ENCODE data around the genes SRPRB and MSL2.

DNA sequence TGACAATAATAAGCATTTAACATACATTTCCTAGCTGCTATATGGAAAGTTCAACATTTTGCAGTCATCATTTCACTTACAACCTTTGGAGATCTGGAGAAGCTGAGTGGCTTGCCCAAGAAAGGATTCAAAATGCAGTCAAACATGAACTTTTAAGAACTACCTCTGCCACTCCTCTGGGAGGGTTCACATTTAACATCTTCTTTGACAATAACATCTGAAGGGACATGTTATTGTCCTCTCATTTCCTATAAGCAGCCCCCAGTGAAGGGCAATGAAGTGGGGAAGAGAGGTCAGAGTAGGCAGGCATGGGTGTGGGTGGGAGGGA, 29.2 kb upstream of the SRPRB start:
- PRO-cap, result no peak

DNA sequence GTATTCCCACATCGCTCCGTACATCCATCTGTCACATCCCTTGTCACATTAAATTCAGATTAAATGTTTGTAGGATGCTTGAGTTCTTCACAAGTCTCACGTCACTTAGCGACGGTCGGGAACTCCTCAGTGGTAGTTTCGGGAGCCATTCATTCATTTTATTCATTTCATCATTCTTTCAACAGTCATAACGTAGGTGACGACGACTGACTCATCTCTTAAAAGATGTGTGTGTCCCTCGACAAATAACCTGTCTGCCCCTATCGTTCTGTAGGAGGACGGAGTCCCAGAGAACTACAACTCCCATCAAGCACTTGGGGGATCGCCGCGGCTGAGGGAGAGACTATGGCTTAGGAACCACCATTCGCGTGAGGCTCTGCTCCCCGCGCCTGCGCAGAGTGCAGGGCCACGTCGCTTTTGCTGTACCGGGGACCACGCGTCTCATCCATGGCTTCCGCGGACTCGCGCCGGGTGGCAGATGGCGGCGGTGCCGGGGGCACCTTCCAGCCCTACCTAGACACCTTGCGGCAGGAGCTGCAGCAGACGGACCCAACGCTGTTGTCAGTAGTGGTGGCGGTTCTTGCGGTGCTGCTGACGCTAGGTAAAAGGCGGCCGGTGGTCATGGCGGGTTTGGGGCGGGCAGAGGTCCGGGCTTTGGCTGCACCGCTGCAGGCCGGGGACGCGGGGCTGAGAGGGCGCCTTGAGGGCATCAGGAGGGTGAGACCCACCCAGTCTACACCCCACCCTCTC, at the start of gene SRPRB:
SRPRB (plus strand) TSS at position 414 of the 750 bp plus-strand sequence.
- PRO-cap, result unidirectional peak, plus-strand start at position 409 of the sequence

- PRO-cap, result unidirectional peak, plus-strand start at chr3:134313498; unidirectional peak, plus-strand start at chr3:134313555
Measured at GRCh38 chr3:134313210-134314312, 60.7 kb downstream of the AMOTL2 start.

- PRO-cap, result no peak
Measured at GRCh38 chr3:134334727-134335368, 39.4 kb downstream of the AMOTL2 start.

DNA sequence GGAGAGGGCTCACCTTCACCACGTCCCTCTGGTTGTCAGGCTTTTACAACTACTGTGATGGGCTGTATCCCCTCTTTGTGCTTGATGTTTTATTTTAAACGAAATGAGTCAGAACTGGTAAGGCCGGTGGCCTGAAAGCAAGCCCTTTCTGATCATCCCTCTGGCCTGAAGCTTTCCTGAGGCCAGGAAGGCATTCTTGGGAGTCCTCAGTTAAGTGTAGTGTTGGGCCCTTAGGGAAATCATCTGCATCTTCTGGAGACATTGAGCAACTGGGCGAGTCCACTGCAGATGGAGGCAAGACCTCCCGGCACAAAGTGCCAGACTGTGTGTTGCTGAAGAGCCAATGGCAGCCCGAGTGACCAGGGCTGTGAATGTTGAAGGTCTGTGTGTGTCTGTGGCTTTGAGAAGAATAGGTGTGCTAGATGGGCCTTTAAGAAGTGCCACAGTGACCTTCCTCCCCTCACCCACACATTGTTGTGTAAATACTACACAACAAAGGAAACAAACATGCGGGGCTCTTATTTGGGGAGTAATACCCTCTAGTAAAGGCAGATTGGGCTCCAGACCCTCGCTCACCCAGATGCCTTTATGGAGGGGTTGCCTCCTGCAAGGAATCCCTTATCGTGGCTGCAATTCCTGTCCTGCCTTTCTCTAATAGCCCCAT, 33.1 kb upstream of the AMOTL2 start:
- PRO-cap, result no peak

GRCh38 chr3:134483172-134483526, 2.6 kb downstream of the ANAPC13 start:
- PRO-cap, result no peak

DNA sequence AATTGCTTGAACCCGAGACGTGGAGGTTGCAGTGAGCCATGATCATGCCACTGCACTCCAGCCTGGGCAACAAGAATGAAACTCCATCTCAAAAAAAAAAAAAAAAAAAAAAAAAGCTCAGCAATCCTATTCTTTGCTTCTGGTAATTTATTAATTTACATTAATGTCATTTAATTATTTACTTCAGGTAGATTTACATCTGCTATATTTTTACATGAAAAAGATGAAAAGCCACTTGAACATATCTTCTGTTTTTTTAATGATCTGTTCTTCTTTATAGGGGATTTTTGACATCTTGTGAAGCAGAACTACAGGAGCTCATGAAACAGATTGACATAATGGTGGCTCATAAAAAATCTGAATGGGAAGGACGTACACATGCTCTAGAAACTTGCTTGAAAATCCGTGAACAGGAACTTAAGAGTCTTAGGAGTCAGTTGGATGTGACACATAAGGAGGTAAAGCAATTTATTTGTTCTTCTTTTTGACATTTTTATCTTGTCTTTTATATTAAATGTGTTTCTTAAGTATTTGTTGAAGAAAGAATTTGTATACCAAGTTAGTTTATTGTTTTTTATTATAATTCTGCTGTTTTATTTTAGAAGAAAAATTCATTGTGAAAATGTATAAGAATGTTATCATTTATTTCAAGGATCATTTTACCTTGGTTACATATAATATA, 21.1 kb downstream of the CEP63 start:
- PRO-cap, result no peak

- PRO-cap, result no peak
Measured at GRCh38 chr3:134535470-134535789, 49.6 kb downstream of the CEP63 start.

DNA sequence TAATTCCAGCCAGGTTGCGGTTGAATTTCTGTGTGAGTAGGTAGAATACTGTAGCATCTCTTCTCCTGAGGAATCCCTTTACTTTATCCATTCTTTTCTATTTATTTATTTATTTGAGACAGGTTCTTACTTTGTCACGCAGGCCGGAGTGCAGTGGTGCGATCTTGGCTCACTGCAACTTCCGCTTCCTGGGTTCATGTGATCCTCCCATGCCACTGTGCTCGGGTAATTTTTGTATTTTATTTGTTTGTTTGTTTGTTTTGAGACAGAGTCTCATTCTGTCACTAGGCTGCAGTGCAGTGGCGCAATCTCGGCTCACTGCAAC, 58.9 kb downstream of the CEP63 start:
- PRO-cap, result no peak

DNA sequence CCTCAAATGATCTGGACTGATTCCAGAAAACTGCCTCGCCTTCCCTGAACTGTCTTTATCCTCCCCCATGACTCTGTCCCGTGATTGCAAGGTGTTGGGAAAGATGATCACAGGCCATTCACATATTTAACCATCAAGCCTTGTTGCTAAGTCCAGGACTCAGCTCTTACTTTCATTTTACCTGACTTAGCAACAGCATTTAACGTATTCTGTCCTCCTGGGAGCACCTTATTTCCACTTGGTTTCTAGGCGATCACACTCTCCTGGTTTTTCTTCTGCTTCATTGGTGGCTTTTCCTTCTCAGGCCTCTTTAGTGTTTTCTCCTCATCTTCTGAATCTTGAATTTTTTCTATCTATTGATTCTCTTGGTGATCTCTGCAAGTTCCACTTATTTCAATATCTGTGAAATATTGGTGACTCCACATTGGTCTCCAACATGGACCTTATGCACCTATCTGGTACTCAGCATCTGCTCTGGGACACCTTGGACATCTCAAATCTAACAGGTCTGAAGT, 355.4 kb downstream of the EPHB1 start:
- PRO-cap, result no peak

DNA sequence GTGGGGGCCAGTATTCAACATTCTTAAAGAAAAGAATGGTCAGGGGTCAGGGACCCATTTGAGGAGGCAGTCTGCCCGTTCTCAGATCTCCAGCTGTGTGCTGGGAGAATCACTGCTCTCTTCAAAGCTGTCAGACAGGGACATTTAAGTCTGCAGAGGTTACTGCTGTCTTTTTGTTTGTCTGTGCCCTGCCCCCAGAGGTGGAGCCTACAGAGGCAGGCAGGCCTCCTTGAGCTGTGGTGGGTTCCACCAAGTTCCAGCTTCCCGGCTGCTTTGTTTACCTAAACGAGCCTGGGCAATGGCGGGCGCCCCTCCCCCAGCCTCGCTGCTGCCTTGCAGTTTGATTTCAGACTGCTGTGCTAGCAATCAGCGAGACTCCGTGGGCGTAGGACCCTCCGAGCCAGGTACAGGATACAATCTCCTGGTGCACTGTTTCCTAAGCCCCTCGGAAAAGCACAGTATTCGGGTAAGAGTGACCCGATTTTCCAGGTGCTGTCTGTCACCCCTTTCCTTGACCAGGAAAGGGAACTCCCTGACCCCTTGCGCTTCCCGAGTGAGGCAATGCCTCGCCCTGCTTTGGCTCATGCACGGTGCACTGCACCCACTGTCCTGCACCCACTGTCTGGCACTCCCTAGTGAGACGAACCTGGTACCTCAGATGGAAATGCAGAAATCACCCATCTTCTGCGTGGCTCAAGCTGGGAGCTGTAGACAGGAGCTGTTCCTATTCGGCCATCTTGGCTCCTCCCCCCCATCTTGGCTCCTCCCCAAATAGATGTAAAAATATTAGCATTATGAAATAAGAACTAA, 526.2 kb upstream of the PPP2R3A start:
- PRO-cap, result no peak

GRCh38 chr3:136103249-136103754, 92.8 kb downstream of the MSL2 start:
- PRO-cap, result no peak

- PRO-cap, result no peak
Measured at GRCh38 chr3:136151072-136151597, 45.0 kb downstream of the MSL2 start.

GRCh38 chr3:136194158-136194620, 1.9 kb downstream of the MSL2 start:
- PRO-cap, result no peak

DNA sequence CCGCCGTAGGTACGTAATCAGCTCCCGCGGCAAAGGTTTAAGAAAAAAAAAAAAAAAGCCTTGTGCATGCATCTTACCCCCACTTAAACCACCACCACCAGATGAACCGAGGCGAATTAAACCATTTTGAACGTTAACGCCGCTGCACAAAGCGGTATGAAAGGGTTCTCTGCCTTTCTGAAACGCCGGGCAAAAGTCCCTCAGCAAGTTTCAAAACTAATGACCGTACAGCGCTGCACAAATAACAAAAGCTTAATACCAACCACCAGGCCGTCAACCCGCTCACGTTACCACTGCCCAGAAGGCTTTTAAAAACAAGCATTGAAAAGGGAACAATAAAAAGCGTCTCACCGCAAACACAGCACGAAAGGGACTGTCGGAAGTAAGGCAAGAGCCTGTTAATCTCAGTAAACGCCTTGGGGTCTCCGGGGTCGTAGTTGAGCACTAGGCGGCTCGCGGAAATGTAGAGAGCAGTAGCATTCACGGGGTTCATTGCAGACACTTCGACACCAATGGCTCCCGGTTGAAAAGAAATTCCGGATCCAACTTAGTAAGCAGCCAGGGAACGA, 1.4 kb downstream of the MSL2 start:
- PRO-cap, result no peak

- PRO-cap, result bidirectional peak, plus-strand start at chr3:136195991, minus-strand start at chr3:136196043; bidirectional peak, plus-strand start at chr3:136196711, minus-strand start at chr3:136196313
Measured at GRCh38 chr3:136195834-136196684, at the start of gene MSL2. TSS of gene MSL2 (minus strand) at chr3:136196335.

DNA sequence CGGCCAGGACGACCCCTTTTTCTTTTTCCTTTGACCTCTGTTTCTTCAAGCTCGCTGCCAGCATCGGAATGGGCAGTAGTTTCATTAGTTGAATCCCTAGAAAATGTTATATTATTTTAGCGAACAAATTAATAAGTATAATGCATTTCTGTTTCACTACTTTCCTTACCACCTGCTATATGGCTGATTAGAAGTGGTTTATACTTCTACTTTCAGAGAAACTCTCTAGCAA, 129.1 kb downstream of the STAG1 start:
- PRO-cap, result no peak

DNA sequence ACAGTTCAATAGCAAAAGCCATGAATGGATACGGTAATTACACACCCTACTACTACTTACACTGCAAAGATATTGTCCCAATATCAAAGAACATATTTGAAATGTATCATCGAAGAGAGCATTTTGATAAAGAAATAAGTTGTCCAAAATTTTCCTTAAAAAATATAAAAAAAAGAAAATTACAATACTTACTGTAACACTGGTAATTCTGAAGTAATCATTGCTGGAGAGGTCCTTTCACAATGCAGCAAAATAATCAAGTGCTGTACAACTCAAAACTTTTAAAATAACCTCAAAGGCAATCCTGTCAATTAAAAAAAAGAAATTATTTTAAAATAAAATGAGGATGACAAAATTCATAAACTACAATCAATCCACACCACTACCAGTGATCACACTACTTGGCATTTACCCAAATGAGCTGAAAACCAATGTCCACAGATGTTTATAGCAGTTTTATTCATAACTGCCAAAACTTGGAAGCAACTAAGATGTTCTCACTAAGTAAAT, 121.4 kb downstream of the STAG1 start:
- PRO-cap, result no peak

DNA sequence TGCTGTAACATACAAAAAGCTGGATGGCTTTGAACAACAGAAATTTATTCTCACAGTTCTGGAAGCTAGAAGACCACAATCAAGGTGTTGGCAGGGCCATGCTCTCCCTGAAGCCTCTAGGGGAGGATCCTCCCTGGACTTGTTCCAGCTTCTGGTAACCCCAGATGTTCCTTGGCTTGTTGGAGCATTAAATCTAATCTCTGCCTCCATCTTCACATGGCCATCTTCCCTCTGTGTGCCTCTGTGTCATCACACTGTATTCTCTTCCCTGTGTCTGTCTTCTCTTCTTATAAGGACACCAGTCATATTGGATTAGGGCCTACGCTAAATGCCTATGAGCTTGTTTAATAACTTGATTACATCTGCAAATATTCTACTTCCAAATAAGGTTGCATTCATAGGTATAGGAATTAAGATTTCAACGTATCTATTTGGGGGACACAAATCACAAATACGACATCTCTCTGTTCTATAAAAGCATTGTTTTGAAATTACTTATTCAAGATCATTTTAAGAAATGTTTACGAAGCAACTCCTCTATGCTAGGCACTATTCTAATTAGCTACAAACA, 109.4 kb downstream of the STAG1 start:
- PRO-cap, result no peak

GRCh38 chr3:136752569-136753840, 827 bp upstream of the STAG1 start:
- PRO-cap, result bidirectional peak, plus-strand start at chr3:136752872, minus-strand start at chr3:136752378; bidirectional peak, plus-strand start at chr3:136753102, minus-strand start at chr3:136753077